Monocyte (primary cell): ENCODE measurements around a stretch of chr13.

DNA sequence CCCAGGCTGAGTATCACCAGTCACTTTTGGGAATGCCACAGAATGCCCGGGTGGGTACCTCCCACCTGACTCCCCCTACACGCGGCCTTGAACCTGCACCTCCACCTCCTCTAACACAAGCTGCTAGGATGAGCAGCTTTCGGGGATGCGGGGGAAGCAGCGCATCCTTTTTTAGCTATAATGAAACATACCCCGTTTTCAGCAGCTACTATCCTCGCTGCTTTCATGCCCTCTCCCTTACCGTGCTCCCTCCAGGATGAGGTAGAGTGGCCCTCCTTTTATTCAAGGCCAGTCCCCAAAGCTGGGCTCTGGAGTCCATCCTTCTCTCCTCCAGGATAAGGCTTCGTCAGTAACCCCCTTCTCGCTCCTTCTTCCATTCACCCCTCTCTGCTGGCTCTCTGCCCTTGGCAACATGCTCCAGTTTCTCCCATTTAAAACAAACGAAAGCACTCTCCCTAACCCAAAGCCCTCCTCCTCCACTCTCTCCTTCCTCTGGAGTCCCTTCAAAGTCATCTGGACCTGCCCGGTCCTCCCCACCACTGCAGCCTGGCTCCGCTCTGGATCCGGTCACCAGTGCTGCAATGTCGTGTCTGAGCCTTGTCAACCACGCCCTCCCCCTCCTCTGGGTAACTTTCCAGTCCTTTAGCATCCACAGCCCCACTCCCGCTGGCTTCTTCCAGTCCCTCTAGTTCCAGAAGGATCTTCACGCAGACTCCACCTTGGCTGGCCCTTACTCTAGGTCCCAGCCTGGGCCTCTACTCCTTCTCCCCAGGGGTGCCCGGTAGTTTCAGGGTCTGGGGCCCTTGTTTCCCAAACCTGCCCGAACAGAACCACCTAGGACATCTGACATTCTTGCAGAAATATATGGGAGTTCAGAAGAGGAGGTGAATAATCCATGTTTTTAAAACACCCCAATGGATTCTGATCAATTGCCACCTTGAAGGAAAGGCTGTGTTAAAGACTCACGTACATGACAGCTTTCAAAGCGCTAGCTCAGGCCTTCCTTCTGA is 55.1 kb downstream of the STK24 start:
- PRO-cap, 2 experiments, result peak in 2 of 2 experiments; most common minus-strand start position 119 of the sequence (in 1)

DNA sequence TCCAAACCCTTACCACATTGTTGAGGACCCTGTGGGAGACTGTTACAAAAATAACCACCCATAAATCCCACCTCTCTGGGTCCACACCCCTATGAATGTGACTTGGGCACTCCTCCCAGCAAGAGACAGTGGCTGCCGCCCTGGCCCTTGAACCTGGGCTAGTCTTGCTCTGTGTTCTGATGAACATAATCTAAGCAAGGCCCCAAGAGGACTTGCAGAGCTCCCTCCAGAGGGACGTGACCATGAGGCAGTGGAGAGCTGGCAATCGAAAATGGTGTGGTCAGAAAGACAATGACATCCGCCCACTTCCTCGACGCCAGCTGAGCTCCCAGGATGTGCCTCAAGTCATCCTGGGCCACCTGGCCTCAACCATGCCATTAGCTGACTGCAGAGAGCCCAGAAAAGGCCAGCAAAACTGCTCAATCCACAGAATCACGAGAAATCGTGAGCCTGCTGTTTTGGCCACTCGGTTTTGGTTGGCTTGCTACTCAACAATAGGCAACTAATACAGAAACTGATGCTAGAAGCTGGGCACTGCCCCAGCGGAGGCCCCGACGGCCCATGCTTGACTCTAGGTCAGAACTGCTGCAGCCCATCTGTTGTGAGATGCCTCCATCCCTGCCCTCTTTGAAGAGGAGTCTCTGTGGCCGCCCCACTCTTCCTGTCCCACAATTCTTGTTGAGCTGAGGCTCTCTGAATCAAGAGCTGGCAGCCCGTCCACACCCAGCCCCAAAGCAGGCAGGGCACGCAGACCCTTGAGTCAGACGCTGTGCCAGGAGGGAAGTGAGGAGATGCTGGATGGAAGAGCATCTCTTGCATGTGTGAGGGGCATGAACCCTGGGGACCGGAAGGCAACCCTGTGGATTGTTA is 53.3 kb downstream of the STK24 start:
- PRO-cap, 2 experiments, result peak in 1 of 2 experiments; most common minus-strand start position 632 of the sequence (in 1)

GRCh38 chr13:98548229-98548712 is 28.6 kb downstream of the STK24 start:
- PRO-cap, 2 experiments, result no peak in any of the 2 experiments

DNA sequence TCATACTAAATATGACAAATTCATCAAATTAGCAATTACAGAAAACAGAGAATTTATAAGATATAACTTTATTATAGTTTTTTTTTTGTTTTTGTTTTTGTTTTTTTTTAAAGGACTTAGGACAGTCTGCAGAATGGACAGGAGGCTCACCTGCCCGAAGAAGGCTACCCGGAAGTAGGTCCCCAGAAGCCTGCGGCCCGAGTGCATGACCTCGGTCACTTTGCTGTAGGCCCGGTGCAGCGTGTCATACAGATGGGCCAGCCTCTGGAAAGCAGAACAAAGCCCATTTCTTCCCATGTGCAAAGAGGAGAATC is 56.7 kb upstream of the SLC15A1 start:
- PRO-cap, 2 experiments, result no peak in any of the 2 experiments

GRCh38 chr13:98829414-98830084 is 77.1 kb upstream of the SLC15A1 start:
- PRO-cap, 2 experiments, result no peak in any of the 2 experiments

DNA sequence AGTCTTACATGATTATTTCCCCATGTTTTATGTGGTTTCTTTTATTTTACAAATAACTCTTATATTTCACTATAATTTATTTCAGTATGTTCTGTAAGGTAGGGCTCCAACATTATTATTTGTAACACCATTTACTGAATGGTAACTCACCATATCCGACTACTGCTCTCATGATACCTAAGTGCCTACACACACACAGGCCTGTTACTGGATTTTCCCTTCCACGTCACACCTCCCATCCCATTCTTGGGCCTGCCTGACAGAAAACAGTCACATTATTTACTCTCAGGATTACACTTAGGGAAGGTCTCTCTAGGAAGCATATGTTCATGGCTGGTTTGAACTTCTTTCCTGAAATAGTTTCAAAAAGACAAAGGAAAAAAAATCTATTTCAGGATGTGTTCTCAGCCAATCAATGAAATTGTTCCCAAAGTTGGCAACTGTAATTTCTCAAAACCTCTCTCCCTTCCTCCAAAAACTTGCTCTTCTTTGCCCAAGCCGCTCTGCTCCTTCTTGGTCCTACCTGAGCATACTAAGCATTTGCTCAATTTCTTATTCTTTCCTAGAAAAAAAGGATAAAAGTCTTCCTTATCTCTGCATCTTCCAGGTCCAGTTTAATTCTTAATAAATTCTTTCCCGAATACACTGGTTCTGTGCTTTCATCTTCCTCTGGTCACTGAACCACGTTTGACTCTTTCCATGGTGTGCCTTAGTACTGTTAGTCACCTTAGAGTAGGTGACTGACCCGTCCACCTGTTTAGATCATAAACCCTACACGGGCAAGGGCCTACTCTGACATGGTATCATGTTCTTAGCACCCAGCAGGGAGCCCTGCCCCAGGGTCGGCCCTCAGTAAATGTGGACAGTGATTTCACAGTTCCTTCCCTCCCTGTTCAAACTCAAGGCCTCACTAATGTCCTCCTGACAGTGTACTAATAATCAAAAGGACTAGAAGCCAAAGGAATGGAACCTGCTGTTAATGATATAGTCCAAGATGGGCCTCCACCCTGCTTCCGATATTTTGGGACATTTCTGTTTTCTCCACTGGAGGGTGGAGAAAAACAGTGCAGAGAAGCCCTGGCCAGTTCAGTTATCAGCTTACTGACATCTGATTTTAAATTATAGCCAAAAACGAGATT is 102.6 kb upstream of the DOCK9 start:
- PRO-cap, 2 experiments, result no peak in any of the 2 experiments

- PRO-cap, 2 experiments, result peak in 1 of 2 experiments; most common plus-strand start chr13:99087623 (in 1); most common minus-strand start chr13:99087627 (in 1)
Observed at GRCh38 chr13:99087579-99088498, 110.0 kb upstream of the DOCK9 start.

DNA sequence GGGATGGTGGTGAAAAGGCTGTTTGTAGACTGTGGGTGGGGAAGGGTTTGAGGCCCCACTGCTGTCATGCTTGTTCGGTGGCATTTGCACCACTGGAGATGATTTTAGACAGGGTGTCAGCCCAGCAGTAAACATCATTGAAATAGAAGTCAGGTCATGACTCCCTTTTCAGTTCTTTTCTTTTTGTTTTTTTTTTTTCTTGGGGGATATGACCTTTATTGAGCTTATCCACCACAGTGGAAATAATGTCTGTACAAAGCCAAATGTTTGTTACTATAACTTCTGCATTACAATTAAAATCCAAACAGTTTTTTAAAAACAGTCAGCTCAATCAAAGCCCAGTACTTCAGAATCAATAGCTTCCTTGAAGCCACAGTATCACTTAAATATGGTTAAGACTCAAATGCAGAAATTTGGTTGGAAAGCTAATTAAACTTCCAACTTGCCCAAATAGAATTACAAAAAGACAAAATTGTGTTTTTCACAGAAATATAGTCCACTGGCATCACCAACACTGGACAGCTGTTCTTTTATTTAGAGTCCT is 14.2 kb downstream of the UBAC2 start:
- PRO-cap, 2 experiments, result no peak in any of the 2 experiments

GRCh38 chr13:99254713-99255942 is 3.1 kb downstream of the GPR18 start:
- PRO-cap, 2 experiments, result no peak in any of the 2 experiments

GRCh38 chr13:99264799-99265127 is 6.6 kb upstream of the GPR18 start:
- PRO-cap, 2 experiments, result no peak in any of the 2 experiments

- PRO-cap, 2 experiments, result no peak in any of the 2 experiments
Observed at GRCh38 chr13:99302961-99303480, 4.2 kb downstream of the GPR183 start.

DNA sequence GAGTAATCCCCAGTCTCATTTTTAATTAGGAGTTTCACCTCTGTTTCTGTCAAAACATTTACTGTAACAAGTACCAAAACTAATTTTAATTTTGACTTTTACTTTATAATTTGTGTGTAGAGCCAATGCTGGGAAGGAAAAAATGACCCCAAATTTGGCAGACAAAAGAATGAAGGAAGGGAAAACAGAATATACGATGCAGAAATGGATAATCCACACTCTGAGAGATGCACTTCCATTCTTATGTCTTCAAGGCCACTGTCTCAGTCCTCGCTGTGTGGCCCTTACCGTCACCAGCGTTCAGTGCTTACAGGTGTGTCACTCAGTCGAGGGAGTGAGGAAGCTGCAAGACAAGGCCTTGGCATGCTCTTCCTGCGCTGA is 47.9 kb upstream of the GPR183 start:
- PRO-cap, 2 experiments, result no peak in any of the 2 experiments

DNA sequence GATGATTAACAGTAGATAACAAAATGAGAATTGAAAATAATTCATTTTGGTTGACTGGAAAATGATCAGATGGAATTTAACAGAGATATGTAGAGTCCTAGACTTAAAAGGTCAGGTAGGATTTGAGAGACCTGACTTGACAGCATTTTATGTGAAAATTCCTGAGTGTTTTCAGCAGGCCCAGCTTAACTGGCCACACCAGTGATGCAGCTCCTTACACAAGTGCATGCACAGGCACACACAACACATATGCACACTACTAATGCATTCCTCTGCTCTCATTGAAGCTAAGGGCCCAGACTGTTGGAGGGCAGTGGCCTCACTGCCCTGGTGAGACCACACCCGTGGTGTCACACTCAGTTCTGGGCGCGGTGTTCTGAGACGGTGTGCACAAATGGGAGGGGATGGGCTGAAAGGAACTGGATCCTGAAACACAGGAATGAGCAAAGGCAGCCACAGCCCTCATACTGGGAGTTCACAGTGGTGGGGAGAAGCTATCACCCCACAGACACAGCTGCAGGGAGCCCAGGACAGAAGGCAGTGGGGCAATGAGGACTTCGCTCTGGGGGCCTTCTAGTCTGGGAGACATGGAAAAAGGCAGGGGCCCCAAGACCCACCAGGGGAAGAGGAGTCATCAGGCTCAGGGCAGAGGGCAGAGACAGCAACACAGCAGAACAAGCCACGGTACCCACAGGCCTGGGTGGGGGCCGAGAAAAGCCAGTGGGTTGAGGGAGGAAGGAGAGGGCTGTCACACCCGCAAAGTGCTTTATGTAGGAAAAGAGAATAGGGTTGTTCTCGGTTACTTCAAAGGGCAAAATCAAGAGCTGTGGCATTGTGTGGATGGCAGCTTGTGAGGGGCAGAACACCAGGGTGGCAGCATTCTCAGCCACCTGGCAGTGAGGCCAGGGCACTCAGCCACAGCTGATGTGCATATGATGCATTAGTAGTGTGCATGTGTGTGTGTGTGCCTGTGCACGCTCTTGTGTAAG is 75.3 kb upstream of the GPR183 start:
- PRO-cap, 2 experiments, result no peak in any of the 2 experiments

DNA sequence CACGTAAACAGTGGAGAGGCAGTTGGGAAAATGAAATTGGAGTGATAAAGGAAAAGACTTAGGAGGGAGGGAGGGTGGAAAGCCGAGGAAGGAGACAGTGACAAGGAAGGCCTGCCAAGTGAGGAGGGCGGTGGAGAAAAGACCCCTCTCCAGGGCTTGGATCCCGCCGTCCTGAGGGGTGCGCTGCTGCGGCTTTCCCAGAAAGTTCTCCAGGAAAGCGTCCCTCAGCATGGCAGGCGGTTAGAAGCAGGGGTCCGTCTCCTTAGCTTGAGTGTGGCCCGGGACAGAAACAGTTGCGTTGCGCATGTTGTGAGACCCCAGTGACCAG is 41.2 kb upstream of the CLYBL start:
- PRO-cap, 2 experiments, result peak in 2 of 2 experiments; most common plus-strand start position 81 of the sequence (in 1)

- PRO-cap, 2 experiments, result no peak in any of the 2 experiments
Observed at GRCh38 chr13:99686538-99687629, 80.4 kb downstream of the CLYBL start.

DNA sequence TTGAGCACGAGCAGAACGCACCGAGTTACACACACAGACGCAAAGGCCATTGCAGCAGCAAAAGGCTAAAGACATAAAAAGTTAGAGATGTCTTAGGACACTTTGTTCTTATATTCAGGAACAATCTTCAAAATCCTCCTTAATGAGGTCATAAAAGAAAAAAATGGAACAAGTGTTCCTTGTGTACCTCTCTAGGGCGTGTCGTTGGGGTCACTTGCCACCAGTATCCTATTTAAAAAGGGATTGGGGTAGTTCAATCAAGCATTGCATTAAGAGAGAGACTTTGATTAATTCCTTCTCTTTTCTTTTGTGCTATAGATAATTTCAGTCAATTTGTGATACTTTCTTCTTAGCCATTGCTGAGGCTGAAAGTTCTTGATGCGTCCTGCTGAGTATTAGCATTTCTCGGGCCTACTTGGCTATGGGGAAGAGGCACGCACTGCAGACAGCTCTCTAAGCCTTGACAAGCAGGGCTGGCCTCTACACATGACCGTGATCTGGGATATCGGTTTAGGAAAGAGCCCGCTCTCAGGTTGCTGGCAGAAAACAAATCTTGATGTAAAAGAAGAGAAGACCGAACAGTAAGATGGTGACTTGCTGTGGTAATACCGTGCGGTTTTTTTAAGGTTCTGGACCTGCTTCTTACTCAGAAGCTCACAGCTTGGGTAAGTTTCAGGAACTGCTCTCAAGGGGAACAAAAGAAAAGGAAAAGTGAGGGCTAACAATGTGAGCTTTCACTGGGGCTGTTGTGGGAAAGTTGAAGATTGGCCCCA is 118.4 kb downstream of the CLYBL start:
- PRO-cap, 2 experiments, result no peak in any of the 2 experiments

- PRO-cap, 2 experiments, result no peak in any of the 2 experiments
Observed at GRCh38 chr13:99967667-99968978, 3.4 kb downstream of the ZIC5 start.

GRCh38 chr13:99970742-99970977 is 907 bp downstream of the ZIC5 start:
- PRO-cap, 2 experiments, result no peak in any of the 2 experiments

DNA sequence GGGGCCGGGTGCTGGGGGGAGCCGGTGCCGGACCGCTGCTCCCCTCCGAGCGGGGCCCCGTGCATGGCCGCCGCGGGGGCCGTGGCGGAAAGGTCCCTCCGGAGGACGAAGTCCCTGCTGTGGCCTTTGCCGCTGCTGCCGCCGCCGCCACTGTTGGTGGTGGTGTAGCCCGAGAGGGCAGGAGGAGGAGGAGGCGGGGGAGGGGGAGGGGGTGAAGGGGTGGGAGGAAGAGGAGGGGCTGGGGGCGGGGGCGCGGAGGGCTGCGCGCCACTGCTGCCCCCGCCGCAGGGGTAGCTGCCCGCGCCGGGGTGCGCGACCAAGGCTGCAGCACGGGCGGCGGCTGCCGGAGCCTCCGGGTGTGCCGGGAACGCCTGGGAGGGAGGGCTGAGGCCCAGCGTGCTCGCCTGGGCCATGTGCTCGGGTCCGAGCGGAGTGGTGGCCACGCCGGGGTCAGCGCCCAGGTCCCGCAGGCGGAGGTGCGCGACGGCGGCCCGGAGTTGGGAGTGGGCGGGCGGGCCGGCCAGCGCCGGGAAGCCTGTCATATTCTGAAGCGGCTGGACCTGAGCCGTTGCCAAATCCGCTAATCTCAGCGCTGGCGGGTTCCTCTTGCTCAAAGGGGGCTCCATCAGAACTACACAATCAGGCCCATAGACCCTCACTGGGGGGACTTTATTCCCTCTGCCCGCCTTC is 444 bp downstream of the ZIC5 start:
- PRO-cap, 2 experiments, result no peak in any of the 2 experiments

GRCh38 chr13:99972496-99972769 is 866 bp upstream of the ZIC5 start:
- PRO-cap, 2 experiments, result no peak in any of the 2 experiments